Cardiac ventricle fibroblast (primary cell): Measurements from ENCODE around the gene PCDHGC4.

DNA sequence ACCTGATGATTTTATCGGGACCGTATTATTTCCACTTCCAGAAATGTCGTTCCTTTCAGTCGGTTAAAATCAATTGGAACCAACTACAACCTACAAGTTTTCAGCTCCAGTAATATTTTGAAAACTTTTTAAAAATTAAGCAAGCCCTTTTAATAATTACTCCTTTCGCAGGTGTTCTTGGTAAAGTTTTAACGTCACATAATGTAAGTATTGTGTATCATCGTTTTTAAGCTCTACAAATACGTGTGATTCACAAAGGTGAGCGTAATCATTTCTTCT, 247 bp upstream of the PCDHGA11 start:
- RAMPAGE, long total RNA, result no peak

- RAMPAGE, long total RNA, result no peak
Measured at GRCh38 chr5:141484498-141485222, at the start of gene PCDHGC4. Gene PCDHGC4, plus strand, starts transcription at chr5:141485030.

DNA sequence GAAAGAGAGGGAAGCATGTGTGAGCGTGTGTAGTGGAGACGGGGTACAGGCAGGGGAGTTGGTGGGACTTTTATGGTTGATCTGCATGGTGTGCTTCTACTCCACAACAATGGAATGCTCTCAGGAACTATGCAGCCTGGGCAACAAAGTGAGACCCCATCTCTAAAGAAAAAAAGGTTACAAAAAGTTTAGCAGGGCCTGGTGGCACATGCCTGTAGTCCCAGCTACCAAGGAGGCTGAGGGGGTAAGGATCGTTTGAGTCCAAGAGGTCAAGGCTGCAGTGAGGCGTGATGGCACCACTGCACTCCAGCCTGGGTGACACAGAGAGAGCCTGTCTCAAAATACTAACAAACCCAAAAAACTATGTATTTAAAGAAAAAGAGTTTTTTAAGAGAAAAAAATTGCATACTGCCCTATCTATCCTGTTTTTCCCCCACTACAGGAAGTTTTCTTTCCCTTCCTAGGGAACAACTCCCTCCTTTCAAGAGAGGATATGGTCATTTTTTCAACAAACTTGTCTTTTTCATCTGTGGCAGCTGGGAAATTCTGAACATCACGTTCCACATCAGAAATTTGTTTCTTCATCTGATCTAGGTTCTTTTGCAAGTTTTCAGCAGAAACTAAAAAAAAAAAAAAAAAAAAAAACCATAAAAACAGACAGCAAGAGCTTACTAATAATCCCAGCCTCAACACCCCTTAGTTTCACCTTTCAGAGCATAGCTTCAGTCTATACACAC, 38.4 kb downstream of the PCDHGC5 start:
- RAMPAGE, long total RNA, result no peak

DNA sequence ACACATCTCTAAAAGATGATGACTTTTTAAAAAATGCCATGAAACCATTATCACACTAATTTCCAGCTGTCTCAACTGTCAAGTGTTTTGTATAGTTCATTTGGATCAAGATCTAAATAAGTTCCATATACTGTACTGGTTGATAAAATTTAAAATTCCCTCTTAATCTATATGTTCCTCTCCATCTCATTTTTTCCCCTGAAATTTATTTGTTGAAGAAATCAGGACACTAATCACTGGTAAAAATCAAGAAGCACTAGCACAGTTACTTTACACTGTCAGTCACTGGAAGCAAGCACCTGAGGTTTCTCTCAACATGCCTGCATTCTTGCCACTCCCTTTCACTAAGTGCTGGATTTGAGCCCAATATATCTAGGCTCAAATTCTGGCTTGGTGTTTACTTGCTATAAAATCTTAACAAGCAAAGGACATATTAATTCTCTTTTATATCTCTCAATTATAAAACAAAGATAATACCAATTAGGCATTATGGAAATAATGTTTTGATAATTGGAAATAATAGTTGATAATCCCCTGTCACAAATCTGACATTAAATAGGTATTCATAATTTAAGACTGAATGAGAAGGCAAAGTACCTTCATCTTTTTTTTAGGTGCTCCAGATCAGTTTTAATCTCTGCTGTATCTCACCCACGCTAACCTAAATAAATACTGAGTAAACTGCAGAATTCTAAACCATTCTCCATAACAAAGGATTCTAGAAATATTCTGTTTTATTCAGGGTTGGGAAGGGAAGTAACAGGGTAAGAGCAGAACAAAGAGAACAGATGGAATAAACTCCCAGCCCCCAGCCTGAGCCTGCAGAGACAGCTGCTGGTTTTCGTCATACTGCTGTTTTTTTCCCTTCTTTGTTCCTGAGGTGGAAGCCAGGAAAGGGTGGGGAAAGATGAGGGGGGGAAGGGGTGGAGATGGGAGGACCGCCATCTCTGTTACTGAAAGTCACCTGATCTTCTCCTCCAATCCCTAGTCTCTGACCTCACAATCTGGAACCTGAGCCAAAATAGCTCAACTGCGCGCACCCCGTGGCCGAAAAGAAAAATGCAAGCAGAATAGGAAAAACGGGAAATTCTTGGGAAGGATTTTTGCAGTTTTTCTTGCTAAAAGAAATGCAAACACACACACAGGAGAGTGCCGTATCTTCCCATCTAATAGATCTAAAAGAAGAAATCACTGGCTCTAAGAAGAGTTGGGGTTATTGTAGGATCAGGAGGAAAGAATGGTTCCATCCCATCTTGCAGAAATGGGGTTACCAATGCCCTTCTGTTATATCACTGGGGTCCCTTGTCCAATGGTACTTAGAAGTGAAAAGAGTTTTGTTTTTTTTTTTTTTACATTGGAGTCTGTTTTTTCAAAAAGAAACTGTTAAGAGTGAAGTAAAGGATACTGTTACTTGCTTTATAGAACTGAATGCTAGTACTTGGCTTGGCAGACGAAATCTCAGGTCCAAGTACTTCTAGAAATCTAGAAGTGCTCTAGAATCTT, 58.2 kb downstream of the DIAPH1 start:
- RAMPAGE, long total RNA, result no peak

GRCh38 chr5:141805533-141806393, 72.4 kb downstream of the PCDH1 start:
- RAMPAGE, long total RNA, result no peak

- RAMPAGE, long total RNA, result no peak
Measured at GRCh38 chr5:141843093-141844312, 34.7 kb downstream of the PCDH1 start.

DNA sequence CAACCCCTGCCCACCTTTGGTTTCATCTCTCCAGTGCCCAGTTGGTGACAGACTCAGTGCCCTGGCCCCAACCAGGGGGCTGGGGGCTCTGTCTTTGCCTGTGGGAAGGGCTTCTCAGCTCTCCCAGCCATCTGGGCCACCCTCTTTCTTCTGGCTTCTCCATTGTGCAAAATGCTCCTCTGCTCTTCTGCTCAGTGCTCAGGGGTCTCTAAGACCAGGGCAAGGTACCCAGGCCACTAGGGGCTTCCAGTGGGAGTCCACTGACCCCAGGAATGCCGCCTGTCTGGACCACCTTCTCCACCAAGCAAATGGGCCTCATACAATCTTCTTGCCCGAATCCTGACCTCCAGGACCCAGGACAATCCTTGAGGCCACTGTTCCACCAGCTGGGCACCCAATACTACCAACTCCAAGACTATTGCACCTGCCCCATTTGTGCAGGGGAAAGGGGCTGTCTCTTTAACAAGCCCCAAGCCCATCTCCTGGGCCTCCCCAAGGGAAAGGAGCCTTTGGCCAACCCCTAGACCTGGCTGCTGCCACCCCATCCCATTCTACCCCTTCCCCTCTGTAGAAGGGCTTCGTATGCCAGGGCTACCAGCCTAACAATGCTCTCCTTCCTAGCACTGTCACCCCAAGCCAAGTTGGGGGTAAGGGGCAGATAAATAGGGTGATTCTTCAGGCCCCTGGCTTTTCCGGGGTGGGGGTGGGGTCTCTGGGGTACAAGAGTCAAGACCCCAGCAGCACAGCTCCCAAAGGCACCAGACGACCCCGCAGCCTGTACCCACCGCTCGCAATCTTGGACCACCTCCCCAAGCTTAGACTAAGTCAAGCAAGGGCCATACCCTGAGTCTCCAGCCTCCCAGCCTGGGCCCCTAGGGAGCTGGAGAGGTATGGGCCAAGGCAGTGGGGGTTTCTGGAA, 26.3 kb downstream of the PCDH1 start:
- RAMPAGE, long total RNA, result no peak

GRCh38 chr5:141862996-141863600, 15.1 kb downstream of the PCDH1 start:
- RAMPAGE, long total RNA, result no peak

- RAMPAGE, long total RNA, result no peak
Measured at GRCh38 chr5:141882451-141883073, 4.4 kb upstream of the PCDH1 start.

- RAMPAGE, long total RNA, result no peak
Measured at GRCh38 chr5:141960601-141961287, 2.7 kb upstream of the PCDH12 start.

GRCh38 chr5:142065370-142065769, 43.2 kb upstream of the NDFIP1 start:
- RAMPAGE, long total RNA, result no peak

DNA sequence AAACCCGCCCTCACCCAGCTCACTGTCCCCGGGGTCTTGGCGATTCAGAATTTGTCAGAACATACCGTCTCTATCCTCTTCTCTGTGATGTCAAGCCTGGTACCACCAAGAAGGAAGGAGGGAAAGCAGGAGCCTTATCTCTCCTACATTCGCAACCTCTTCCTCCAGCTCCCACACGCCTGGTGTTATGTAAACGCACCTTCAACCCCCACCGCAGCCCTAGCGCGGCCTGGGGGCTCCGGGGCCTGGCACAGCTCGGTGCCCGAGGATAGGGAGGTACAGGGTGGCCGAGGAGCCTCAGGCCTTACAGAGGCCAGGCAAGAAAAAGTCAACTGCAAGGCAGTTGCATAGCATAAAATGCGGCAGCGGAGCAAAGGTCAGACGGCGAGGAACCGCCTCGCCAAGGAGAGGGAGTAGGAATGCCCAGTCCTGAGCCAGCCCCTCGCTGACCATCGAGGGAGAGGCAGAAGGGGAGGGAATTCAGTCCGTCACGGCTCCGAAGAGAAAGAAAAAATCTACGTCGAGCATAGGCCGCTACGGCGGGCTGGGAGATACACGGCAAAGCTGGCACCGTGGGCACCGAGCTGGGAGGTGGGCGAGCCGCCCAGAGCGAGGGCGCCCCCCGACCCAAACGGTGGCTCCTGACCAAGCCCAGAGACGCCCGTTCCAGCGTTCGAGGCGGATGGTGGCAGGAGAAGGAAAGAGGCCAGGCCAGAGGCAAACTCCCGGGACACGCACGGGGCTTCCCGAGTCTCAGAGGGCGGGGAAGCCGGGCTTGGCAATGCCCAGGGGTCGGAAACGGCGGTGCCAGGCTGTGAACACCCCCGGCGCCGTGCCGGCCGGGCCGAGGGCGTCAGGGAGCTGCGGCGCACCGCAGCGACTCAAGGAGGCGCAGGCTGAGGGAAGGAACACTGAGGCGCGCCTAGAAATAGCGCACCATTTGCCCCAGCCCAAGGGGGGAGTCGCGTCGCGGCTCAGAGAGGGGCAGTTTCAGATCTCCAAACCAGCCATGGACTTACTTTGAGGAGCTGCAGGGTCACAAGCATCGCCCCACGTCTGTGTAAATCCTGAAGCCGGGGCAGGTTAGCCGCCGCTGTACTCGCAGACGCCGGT, 640 bp downstream of the SPRY4 start:
- RAMPAGE, long total RNA, result no peak

DNA sequence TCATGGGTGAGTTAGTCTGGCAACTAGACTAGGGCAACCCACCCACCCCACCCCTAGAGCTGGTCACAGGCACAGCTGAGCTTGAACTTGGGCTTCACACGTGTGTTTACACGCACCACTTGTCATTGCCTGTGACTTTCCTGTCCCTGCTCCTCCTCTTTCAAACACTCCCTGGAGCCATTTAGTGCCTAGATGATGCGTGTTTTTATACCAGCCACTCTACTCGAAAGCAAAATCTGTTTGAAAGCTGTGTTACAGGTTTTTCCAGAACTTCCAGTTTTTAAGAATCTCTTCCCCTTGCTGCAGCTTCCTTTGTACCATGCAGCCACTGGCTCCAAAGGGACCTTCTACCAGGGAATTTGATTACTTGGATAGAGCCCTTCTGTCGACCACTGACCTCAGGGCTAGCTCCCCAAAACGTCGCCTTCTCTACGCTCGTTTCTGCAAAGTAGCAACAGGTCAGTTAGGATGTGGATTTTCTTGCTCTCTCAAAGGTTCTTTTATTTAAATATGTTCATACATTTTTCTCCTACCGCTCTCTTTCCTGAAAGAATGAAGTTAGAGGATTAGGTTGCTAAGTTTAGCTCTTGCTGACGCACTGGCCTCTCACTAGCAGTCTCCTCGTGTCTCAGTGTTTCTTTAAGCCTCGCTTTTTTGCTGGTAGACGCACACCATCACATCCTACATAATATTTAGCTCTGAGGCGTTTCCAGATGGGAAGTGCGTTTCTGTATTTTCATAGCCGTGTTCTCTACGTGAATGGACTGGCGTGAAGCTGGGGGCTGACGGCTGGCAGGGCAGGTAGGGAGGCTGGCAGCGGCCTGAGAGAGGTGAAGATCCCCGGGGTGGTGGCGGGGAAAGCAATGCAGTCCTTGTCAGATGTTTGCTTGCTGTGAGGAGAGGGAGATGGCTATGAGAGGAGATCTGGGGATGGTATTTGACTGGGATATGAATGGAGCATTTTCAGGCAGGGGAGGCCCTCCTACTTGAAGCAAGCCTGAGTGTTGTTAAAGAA, 79.0 kb upstream of the SPRY4 start:
- RAMPAGE, long total RNA, result no peak

DNA sequence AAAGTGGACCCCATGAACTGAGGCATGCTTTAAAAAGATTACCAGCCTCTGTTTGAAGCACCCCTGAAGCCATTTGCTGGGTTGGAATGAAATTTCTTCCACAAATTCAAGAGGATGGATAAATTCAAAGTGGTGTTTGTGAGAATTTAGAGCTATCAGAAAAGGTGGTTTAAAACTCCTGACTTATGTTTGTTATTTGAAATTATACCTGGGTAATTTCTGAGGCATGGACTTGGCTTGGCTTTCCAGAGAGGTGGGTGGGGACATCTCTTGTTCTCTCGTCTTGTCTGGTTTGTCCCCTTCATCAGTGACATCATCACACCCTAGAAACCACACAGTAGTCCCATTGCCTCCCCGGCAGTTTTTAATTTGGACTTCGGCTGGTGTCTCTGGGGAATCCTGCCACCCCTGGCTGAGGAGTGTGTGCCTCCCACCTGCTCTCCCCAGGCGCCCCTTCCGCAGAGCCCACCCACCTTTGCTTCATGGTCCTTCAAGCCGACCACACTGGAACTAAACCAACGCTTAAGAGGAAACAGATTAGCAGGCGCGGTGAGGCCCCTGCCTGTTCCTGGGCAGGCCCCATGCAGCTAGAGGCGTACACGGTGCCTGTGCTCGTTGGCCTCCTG, 107.4 kb upstream of the SPRY4 start:
- RAMPAGE, long total RNA, result no peak

DNA sequence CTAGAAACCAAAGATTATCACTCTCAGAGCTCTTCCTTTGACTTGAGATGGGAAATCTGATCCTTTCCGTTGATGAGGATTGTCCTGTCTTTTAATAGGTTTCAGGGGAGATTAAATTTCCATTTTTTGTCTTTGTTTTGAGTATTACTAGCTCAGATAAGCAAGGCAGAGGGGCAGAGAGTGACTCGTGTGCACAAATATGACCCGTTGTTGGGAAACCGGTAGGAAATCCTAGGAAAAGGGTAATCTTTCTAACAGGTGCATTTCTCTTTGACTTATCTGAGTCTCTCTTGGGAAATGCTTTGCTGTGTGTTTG, 164.3 kb downstream of the FGF1 start:
- RAMPAGE, long total RNA, result no peak

DNA sequence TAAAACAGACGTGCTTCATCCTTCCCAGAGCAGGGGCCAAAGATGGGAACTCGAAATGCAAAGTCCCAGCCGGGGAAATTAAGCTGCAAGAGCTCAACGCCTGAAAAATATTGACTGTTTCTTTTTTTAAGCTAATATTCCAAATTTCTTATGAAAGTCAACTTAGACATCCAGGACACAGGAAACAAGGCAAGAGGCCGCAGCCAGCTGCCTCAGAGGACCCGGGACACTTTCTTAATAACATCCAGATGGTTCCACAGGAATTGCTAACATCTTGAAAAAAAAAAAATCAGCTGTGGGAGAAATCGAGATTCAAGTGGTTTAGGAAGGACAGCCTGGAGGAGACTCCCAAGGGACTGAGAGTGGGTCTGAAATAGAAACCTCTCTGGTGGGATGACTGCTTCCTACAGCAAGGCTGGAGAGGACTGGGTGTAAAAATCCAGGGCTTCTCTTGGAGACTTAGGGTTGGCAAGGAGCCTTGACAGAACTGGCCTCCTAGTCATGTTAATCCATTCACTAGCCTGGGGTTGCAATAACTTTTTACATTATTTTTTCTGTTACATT, 144.8 kb downstream of the FGF1 start:
- RAMPAGE, long total RNA, result no peak

DNA sequence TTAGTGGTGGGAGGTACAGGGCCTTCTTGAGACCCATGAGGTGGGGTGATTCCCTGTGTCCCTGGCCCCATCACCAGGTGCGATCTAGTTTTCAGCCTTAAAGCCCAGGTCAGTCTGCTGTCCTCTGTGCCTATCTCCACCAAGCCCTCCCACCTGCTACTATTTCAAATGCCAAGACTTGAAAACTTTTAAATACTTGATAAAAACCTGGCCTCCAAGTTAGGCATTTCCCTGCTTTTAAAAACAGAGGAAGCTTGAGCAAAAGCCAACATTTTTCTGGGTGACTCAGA, 56.4 kb downstream of the ARHGAP26 start:
- RAMPAGE, long total RNA, result no peak

- RAMPAGE, long total RNA, result no peak
Measured at GRCh38 chr5:142843066-142844006, 73.2 kb downstream of the ARHGAP26 start.

GRCh38 chr5:142957281-142958134, 187.3 kb downstream of the ARHGAP26 start:
- RAMPAGE, long total RNA, result no peak

GRCh38 chr5:142996469-142997025, 226.4 kb downstream of the ARHGAP26 start:
- RAMPAGE, long total RNA, result no peak